Placental epithelial cell (primary cell): Measurements from ENCODE around the genes RASA3 and UPF3A.

DNA sequence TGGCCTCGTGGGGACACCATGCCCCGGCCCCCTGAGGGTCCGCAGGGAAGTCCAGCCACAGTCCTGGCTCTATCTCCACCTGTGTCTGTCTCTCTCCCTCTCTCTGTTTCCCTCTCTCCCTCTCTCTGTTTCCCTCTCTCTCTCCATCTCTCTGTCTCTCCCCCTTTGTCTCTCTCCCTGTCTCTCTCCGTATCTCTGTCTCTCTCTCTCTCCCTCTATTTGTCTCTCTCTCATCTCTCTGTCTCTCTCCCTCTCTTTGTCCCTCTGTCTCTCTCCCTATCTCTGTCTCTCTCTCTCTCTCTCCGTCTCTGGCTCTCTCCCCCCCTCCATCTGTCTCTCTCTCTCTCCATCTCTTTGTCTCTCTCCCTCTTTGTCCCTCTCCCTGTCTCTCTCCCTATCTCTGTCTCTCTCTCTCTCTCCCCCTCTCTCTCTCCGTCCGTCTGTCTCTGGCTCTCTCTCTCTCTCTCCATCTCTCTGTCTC, 39.5 kb upstream of the C13orf46 start:
- CAGE, long polyA plus RNA = no peak

GRCh38 chr13:114025147-114025711, 51.4 kb upstream of the C13orf46 start:
- CAGE, long polyA plus RNA = no peak

- CAGE, long polyA plus RNA = no peak
Observed at GRCh38 chr13:114025712-114026207, 51.9 kb upstream of the C13orf46 start.

- CAGE, long polyA plus RNA = no peak
Observed at GRCh38 chr13:114032036-114032518, 58.2 kb upstream of the C13orf46 start.

- CAGE, long polyA plus RNA = no peak
Observed at GRCh38 chr13:114036251-114036609, 62.4 kb upstream of the C13orf46 start.

GRCh38 chr13:114044247-114044893, 70.5 kb upstream of the C13orf46 start:
- CAGE, long polyA plus RNA = no peak

- CAGE, long polyA plus RNA = no peak
Observed at GRCh38 chr13:114127838-114128601, 4.4 kb downstream of the RASA3 start.

- CAGE, long polyA plus RNA = no peak
Observed at GRCh38 chr13:114132229-114133141, at the start of gene RASA3. RASA3 (minus strand) TSS chr13:114132623.

GRCh38 chr13:114153746-114154414, 21.5 kb upstream of the RASA3 start:
- CAGE, long polyA plus RNA = no peak

DNA sequence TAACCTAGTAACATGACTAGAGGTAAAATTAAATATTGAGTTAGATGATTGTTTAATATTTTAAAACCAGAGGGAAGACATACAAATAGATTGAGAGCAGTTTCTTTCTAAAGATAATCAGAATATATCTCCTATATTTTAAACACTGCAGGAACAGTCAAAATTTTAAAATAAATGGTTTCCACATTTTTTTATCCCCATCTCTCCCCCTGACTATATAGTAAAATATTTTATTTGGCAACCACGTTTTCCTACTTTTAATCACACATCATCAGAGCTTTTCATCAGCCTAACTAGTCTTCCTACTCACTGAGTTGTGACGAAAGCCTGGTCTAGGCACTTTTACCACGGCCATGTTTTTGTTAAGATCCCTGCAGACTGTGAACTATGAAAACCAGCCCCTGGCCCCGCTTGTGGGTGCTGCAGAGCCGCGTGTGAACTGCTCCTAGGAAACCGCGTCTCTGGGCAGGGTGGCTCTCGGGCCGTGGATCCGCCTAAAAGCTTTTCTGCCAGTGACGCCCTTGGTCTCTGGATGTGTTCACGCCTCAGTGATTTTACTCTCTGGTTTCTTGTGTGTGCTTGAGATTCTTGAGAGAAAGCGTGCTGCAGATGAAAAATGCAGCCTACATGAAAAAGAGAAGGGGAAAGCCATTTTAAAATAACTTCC, 1.0 kb upstream of the UPF3A start:
- CAGE, long polyA plus RNA = no peak

GRCh38 chr13:114281096-114281710, at the start of gene UPF3A:
UPF3A (plus strand) TSS chr13:114281601.
- CAGE, long polyA plus RNA = no peak

- CAGE, long polyA plus RNA = no peak
Observed at GRCh38 chr13:114298651-114299198, 15.6 kb upstream of the CHAMP1 start.